ENCODE results near the gene TBC1D1.

DNA sequence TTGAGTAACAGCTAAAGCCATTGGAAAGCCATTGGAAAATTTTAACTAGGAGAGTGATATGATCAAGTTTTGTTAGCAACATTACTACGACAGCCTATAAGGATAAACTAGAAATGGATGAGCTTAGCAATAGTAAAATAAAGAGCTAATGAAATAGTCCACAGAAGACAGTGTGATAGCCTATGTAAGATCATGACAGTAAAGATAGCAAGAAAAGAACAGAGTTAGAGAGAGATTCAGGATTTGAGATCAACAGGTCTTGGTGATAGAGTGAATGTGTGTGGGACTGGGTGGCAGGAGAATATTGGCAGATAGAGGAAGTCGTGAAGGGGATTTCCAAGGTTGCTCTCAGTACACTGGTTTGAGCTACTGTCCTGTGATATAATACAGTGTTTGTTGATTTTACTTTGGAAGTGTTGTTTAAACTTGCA lies 44.0 kb downstream of the DTHD1 start:
- PRO-cap = no peak

- PRO-cap = no peak
Measured at GRCh38 chr4:36332211-36332857, 50.9 kb downstream of the DTHD1 start.

- PRO-cap = no peak
Measured at GRCh38 chr4:37441684-37442126, 12.0 kb upstream of the C4orf19 start.

GRCh38 chr4:37648034-37648698 lies 38.0 kb downstream of the RELL1 start:
- PRO-cap = no peak

- PRO-cap = no peak
Measured at GRCh38 chr4:37673705-37674316, 12.4 kb downstream of the RELL1 start.

GRCh38 chr4:37685024-37685664 lies 1.0 kb downstream of the RELL1 start:
- PRO-cap = no peak

- PRO-cap = no peak
Measured at GRCh38 chr4:37758119-37758719, 68.3 kb upstream of the PGM2 start.

- PRO-cap = no peak
Measured at GRCh38 chr4:37890399-37891249, at the start of gene TBC1D1. Gene TBC1D1, plus strand, starts transcription at chr4:37891084.

DNA sequence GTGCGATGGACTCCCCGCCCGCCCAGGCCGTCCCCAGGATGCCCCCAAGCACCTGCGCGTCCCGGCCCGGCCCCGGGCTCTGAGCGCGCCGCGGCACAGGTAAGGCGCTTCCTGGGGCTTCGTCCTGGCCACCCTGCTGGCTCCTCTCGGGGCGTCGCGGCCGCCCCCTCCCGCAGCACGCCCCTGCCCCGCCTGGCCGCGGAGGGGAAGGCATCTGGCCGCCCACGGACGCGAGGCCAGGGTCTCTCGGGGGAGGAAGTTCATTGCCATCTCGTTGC lies 305 bp downstream of the TBC1D1 start:
- PRO-cap = no peak

DNA sequence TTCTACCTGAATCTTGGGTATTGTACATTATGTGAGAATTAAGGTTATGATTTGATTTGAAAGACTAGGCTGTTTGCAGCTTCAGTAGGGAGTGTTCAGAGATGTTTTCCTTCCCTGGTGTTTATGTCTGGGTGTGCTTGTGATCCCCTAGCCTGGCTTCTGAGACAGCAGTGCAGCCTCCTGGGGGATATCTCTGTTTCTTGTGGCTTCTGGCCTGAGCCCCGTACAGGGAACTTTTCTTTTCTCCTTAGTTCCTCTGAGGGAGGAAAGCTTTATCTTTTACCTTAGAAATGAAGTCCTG lies 45.1 kb downstream of the PTTG2 start:
- PRO-cap = no peak

DNA sequence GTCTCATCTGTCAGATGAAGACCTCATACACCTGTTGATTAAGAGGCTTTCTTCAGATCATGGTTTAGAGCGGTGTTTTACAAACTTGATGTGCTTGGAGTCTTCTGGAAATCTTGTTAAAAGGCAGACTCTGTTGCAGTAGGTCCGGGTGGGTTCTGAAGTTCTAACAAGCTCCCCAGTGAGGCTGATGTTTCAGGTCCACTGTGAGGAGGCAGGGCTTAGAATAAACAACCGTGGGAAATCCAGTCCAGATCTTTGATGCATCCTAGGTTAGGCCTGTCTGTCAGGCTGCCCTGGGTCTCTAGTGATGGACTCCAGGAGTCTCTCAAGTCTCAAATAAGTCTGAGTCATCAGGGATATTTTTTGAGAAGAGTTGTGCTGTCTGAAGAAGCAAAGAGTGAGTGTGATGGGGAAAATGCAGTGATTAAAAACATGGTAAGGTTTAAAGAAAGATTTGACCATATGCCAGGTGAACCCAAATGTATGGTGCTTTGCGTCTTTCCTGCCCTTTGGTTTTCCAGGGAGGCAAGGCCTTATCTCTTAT lies 100.6 kb downstream of the PTTG2 start:
- PRO-cap = no peak

- PRO-cap = no peak
Measured at GRCh38 chr4:38188474-38189293, 228.5 kb downstream of the PTTG2 start.

GRCh38 chr4:38231909-38232153 lies 271.6 kb downstream of the PTTG2 start:
- PRO-cap = no peak

DNA sequence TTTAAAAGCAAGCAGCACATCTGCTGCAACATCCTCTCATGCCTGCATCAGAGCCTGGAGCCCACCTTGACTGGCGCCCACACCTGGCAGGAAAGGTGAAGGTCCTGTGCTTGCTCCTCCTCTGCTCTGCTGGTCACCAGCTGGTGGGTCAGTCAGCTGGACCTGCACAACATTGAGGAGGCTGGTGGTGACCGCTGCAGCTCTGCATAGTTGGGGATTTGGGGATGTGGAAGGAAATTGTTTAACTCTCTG lies 214.2 kb upstream of the KLF3 start:
- PRO-cap = no peak

- PRO-cap = no peak
Measured at GRCh38 chr4:38509512-38509890, 154.5 kb upstream of the KLF3 start.

DNA sequence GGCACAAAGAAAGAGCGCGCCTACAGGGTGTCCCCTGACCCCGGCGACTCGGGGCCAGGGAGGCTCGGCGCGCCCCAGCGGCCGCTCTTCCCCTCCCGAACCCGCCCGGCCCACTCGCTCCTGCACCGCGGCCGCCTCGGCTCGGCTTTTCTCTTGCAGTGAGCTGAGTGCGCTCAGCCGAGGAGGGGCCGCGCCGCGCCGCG lies 759 bp upstream of the KLF3 start:
- PRO-cap = bidirectional peak, plus-strand start at position 157 of the sequence, minus-strand start outside the sequence

DNA sequence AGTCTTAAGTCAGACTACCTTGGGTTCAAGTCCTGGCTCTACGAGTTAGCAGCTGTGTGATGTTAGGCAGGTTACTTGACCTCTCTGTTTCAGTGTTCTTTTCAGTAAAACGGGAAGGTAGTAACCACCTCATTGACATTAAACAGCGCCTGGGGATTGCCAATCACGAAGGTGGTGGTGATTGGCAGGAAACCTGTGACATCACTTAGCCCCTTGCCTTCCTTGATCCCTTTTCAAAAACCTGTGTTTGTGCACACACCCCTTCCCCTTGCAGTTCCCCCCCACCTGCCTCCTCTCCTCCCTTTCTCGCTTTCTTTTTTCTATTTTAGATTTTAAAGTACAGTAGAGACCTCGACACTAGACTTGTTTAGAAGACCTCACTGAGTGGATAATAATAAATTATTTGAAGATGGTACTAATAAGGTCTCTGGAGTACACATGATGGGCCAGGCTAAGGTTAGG lies 7.7 kb downstream of the KLF3 start:
- PRO-cap = no peak

GRCh38 chr4:38699175-38700007 lies 35.4 kb downstream of the KLF3 start:
- PRO-cap = no peak

GRCh38 chr4:38965683-38966193 lies 66.5 kb downstream of the TMEM156 start:
- PRO-cap = no peak

DNA sequence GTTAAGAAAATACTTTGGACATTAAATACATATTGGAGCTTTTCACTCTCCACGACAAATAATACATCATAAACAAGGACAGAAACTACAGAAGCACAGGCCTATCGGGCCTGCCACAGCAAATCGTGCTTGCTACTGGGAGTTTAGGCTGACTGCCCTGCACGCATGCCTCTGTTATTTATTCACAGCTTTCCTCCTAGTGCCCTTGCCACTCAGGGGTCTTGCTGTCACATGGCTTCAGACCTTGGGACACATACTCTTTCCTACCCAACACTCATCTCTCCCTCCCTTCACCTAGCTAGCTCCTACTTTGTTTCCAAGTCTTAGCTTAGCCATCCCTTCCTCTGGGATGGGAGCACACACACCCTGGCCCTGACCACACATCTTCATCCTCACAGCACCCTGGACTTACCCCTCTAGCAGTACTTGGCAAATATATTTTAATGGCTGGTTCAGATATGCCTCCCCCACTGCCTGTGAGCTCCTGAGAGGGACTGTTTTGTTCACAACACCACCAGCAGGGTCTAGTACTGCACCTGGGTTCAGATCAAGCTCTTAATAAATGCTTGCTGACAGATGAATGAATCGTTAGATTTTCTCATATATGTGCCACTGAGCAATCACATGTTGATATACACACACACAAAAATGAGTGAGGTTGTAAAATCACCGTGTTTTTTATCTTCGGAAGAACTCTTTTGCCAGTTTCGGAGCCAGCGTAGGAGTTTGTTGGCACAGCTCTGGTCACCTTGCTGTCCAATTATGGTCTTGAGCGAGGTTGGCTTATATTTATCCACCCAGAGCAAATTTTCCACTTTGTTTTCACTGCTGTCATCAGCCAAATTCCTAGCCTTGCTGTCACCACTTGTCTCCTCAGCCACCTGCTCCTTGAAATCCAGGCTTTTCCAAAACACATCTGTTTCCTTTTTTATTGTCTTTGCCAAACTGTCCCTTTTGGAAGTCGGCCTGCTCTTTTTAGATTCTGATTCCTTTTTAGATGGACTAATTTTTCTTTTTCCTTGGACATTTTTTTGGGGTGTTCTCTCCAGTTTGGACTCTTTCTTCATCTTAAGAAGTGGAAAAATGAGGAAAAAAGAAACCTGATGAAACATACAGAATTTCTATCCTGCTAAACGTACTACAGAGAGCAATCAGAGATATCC lies 57.8 kb downstream of the RFC1 start:
- PRO-cap = no peak